Mammary microvascular endothelial cell (primary cell): ENCODE measurements around a stretch of chr1.

GRCh38 chr1:207107550-207108032, 3.6 kb downstream of the C4BPA start:
- RAMPAGE, long total RNA, result no peak

DNA sequence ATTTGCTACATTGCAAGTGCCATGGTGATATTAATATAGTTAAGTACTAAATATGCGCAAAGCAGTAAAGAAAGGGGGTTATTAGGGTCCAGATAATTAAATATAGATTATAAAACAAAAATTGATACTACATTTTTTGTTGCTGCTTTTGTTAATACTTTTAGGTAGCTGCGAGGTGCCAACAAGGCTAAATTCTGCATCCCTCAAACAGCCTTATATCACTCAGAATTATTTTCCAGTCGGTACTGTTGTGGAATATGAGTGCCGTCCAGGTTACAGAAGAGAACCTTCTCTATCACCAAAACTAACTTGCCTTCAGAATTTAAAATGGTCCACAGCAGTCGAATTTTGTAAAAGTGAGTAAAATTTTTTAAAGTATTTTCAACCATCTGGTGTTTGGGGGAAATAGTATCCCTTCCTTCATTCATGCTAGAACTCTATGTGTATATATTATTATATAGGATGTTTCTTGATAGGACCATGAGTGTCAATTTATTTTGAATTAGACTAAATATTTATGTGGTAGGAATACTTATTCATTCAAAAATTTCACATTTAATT, 3.0 kb downstream of the CD55 start:
- RAMPAGE, long total RNA, result no peak

DNA sequence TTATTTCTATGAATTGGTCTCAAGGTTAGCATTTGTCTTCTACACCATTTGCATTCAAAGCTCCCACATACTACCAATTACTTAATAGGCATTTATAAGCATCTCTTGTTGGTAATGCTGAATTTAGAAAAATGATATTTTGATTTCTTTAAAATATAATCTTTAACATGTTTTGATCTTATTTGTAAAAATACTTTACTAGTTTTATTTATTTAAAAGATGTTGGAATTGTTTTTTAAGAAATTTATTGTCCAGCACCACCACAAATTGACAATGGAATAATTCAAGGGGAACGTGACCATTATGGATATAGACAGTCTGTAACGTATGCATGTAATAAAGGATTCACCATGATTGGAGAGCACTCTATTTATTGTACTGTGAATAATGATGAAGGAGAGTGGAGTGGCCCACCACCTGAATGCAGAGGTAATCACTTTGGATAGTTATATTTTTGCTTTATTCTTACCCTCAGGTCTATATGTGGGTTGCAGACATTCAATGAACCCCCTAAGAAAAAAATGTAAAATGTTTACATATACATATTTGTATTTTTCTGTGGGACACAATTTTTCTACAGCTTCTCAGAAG, 9.5 kb downstream of the CD55 start:
- RAMPAGE, long total RNA, result no peak

DNA sequence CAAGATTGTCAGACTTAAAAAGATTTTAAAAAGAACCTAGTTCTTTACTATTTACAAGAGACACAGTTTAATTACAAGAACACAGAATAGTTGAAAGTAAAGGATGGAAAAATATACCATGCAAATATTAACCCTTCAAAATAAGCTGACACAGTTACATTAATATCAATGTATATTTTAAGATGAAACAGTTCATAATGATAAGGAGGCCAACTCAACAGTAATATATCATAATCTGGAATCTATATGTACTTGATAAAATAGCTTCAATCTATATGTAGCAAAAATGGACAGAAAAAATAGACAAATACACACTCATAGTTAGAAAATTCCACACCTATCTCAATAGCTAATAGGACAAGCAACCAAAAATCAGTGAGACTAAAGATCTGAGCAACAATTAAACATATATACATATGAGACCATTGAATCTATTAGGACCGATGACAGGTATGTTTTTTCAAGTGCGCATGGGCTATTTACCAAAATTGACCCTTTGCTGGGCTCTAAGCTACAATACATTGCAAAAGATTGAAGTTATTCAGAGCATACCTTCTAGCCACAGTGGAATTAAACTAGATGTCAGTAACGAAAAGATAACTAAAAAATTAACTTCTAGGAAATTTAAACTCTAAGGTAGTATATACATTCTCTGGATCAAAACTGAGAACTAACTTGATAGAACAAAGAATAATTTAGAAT, 13.5 kb downstream of the CD55 start:
- RAMPAGE, long total RNA, result no peak

GRCh38 chr1:207589425-207590039, 55.4 kb upstream of the CR1L start:
- RAMPAGE, long total RNA, result no peak

DNA sequence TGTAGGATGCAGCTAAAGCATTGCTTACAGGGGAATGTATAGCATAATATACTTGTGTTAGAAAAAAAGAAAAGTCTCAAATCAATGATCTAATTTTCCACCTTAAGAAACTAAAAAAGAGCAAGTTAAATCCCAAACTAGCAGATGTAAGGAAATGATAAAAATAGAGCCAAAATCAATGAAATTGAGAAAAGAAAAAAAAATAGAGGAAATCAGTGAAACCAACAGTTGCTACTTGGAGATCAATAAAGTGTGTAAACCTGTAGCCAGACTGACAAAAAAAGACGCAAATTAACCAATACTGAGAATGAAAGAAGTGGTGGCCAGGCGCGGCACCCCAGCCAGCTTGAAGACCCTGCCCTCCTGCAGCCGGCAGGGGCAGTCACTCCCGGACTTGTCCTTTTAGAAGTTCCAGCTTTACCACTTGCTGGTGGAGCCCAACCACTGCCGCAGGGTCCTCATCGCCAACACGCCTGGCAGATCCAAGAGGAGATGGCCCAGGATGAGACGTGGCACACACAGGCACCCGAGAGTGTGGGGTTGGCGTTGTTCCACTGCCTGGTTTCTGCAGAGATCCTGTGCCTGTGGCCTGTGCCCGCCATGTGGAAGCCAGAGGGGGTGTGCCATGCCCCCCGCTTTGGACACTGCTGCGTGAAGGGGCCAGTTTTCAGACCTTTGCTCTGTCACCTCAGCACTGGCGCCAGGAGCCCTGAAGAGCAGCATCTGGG, 10.6 kb downstream of the CD46 start:
- RAMPAGE, long total RNA, result no peak

GRCh38 chr1:207766386-207766853, 14.6 kb downstream of the CD46 start:
- RAMPAGE, long total RNA, result no peak

DNA sequence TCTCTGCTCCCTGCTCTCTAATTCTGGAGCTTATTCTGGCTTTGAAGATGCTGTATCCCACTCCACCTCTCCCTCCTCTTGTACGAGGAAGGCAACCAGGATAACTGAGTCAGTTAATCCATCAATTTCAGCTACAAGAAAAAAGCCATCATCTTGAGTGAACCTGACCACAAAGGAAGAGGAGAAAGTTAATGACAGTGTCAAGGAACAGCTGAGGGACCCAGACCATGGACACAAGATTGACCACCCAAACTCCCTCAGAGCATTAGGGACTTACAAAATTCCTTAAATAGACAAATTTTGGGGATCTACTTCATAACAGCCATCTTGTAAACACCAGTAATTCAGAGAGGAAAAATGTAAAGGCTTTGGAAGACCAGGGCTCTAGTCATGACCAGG, 67.9 kb downstream of the CD46 start:
- RAMPAGE, long total RNA, result no peak

GRCh38 chr1:207844997-207845606, 65.8 kb downstream of the CD34 start:
- RAMPAGE, long total RNA, result no peak

- RAMPAGE, long total RNA, result no peak
Observed at GRCh38 chr1:207848052-207848901, 62.6 kb downstream of the CD34 start.

DNA sequence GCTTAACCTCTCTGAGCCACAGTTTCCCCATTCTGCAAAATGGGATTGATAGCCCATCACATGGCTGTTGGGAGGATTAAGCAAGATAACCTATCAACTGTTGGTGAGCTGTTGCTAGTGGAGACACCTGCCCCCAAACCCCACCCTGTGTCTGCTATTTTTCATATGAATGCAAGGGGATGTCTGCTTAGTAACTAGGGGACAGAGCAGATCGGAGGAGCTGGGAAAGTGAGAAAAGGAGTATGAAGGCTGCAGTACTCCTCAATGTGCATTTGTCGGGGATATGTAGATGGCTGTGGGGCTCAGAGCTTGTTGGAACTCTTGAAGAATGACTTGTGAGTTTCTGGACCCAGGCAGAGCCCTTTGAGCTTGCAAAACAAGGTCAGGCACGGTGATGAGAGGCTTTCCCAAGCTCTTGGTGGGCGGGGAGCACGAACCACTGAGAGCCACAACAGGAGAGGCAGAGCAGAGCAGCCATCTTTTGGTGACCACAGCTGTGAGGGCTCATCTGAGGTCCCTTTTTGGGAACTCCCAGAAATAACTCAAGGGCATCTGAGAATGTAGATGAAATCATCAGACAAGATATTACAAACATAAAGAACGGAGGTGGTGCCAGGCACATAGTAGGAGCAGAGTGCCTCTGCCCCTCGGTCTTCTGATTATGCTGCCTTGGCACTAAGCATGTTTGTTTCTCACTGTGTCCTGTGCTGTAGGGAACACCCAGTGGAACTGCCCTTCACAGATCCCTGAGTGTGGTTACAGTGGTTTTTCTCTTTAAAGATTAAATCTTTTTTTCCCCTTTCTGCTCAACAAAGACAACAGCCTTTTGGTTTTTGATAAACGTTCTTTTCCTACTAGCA, 37.9 kb downstream of the CD34 start:
- RAMPAGE, long total RNA, result no peak

DNA sequence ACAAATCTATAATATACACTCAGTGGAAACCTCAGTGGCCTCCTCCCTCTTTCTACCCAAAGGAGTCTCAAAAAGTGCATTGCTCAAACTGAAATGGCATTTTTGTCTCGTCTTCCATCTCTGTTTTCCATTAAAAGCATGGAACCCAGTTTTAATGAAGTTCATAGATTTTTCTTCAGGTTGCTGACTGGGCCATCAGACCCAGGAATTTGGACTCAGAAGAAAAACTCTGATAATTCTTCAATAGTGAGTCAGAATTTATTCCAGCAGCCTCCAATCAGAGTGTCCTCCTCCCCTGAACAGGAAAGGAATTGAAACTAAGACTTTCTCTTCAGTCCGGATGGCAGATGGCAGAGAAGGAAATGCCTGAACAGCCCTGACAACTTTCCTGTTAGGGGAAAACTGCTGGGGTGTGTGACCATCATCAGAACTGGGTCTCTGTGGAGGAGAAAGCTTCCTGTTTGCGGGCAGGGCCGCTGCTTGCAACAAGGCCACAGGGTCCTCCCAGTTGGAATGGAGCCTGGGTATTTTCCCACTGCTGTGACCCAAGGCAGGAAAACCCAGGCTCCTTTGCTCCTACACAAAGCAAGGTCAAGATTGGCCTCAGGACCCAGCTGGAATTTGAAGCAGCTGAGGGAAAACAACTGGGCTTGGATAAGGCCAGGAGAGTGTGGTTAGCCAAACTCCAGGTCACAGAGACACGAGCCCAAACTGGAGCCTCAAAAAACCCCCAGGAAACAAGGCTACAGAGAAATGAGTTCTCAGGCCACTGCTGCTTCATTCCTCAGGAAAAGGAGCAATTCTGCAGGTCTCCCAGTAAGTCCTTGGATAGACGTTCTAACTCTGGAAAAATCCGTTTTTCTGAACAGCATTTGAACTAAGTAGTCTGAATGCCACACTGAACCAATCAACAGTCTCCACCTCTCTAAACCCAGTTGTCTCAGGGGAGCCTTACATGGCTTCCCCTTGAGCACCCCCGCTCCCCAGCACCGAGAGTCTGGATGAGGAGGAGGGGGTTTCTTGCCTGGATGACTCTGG, 20.6 kb downstream of the CD34 start:
- RAMPAGE, long total RNA, result no peak

DNA sequence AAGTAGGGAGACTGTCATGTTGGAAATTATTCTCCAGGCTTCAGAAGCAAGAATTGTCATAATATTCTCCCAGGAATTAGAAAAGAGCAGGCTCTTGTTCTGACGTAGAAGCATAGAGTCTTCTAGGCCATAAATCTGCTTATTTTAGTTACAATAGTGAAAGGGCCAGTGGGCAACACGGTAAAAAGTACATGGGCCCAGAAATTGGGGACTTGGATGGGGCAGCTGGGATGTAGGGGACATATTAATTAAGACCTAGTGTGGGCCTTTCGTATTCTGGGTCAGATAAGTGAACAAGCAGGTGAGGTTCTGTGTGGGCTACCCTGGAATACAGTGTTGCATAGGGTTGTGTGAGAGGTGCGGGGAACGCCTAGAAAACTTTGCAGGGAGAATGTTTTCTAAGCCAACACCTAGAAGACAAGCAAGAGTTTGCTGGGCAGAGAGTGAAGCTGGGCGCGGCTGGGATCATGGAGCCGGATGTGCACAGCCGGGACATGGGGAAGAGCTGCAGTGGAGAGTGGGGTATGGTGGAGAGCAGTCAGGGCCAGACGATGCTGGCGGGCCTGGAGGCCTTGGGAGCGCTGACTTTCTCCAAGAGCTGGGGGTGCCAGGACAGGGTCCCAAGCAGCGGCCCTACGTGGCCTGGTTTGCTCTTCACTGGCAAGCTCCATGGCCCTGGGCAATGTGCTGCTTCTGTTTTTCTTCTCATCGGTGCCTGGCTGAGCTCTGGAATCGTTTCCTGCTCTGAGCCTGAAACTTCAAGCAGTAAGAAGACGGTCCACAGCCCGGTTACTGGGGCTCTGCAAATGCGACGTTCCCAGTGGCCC, 51.7 kb upstream of the CD34 start:
- RAMPAGE, long total RNA, result no peak

- RAMPAGE, long total RNA, result no peak
Observed at GRCh38 chr1:208026985-208027521, 116.1 kb upstream of the CD34 start.

- RAMPAGE, long total RNA, result no peak
Observed at GRCh38 chr1:208068248-208068887, 157.4 kb upstream of the CD34 start.

DNA sequence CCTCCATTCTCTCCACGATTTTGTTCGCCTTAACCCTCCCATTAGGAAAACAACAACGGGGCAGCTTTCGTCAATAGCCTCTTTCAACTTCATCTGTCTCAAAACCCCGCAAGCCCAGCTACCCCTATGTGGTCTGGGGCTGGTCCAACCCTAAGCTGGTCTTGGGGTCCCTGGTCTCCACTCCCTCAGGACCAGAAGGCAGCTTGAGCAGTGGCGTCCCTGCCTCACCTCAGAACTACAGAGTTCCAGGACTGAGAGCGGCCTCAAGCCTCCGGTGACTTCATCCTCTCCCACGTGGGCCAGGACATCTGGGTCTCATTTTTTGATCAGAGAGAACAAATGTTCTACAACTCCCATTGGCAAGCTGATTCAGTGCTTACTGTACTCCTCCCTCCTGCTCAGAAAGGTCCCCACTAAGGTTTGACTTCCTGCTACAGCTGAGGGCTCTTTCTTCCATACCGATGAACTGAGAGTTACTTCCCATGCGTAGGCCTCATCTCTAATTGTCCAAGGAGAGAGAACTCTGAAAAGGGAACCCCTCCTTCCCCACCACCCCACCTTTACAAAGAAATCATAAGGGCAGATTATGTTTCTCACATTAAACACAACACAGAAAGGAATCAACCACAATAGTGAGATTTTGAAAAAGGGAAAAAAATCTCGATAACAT, 78.5 kb downstream of the PLXNA2 start:
- RAMPAGE, long total RNA, result no peak

GRCh38 chr1:208179296-208179758, 64.9 kb downstream of the PLXNA2 start:
- RAMPAGE, long total RNA, result no peak

GRCh38 chr1:208183956-208185016, 59.9 kb downstream of the PLXNA2 start:
- RAMPAGE, long total RNA, result no peak

GRCh38 chr1:208476322-208476797, 232.2 kb upstream of the PLXNA2 start:
- RAMPAGE, long total RNA, result no peak

DNA sequence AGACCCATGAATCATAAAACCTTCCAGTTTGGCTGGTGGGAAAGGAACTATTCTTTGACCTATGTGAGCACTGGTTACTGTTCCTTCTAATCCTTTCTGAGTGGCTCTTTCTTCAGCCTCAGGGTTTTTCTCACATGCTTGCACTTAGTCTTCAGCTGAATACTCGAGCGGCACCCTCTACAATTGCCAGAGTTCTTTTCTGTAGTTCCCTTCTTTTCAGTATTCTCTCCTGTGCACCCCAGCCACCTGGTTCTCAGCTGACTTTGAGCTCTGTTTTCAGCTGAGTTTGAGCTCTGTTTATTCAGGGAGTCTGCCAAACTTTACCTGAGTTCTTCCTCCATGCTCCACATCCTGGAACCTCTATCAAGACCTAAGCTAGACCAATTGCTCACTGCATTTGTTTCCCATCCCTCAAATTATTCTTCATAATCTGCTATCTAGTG, 253.9 kb upstream of the PLXNA2 start:
- RAMPAGE, long total RNA, result no peak